Measurements from ENCODE around the genes IL15RA and IL2RA.

- PRO-cap, 2 experiments = no peak in any of the 2 experiments
Measured at GRCh38 chr10:5942457-5943138, 34.7 kb downstream of the IL15RA start.

- PRO-cap, 2 experiments = peak in 2 of 2 experiments; most common plus-strand start chr10:5977403 (in 1); most common minus-strand start chr10:5977611 (in 2)
Measured at GRCh38 chr10:5977160-5978101, at the start of gene IL15RA. Gene IL15RA, minus strand, starts transcription at chr10:5977543.

DNA sequence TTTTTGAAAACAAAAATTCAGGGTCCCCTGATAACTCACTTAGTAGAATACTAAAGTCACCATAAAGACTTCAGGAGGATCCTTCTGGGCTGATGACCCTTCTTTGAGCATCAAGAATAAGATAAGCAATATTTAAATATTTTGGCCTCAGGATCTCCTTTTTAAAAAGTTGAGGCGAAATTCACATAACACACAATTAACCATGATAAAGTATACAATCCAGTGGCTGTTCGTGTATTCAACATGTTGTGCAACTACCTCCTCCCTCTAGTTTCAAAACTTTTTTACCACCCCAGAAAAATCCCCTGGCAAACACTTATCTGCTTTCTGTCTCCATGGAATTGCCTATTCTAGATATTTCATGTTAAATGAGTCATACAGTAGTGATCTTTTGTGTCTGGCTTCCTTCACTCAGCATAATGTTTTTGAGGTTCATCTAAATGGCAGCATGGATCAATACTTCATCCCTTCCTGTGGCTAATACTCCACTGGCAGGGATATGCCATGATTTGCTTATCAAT, 31.8 kb upstream of the IL15RA start:
- PRO-cap, 2 experiments = no peak in any of the 2 experiments

- PRO-cap, 2 experiments = no peak in any of the 2 experiments
Measured at GRCh38 chr10:6062151-6062775, at the start of gene IL2RA. Gene IL2RA, minus strand, starts transcription at chr10:6062367.

GRCh38 chr10:6065883-6066377, 3.8 kb upstream of the IL2RA start:
- PRO-cap, 2 experiments = no peak in any of the 2 experiments

- PRO-cap, 2 experiments = no peak in any of the 2 experiments
Measured at GRCh38 chr10:6113712-6114271, 25.0 kb downstream of the RBM17 start.

GRCh38 chr10:6114612-6115267, 25.9 kb downstream of the RBM17 start:
- PRO-cap, 2 experiments = no peak in any of the 2 experiments

DNA sequence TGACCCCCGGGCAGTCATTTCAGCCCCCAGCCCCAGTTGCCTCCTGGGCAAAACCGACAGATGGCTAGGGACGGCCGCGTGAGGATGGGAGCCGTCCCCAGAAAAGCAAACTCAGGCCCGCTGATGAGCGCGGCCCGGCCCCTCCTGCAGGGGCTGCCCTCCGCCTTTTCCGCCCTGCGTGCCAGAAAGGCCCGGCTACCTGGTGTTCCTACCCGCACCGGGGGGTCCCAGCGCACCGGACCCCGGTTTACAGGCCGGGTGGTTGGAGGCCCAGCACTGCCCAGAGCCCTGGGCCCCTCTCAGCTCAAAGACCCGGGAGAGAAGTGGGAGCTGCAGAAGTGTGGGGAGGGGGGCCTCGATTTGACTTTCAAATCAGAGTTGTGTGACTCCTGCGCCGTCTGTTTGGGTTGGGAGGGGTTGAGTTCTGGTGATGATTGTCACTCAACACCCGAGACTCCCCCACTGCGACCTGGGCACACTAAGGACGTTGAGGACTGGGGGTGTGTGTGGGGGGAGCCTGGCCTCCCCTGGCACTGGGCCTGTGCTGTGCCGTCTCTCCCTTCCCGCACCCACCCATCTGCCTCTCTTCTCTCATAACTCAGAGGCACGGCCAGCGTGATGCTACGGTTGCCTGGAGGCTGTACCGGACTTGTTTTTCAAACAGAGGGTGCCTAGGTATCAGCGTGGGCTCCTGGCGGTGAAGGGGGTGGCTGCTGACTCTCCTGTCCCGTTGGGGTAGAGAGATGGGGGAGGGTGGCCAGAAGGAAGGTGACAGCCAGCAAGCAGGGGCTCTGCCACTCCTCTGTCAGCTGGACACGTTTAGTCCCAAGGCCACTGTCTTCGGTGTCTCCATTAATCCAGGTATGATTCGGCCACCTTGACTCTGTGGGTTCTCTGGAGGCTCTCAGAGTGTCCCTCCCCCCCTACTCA, 56.8 kb upstream of the PFKFB3 start:
- PRO-cap, 2 experiments = no peak in any of the 2 experiments

DNA sequence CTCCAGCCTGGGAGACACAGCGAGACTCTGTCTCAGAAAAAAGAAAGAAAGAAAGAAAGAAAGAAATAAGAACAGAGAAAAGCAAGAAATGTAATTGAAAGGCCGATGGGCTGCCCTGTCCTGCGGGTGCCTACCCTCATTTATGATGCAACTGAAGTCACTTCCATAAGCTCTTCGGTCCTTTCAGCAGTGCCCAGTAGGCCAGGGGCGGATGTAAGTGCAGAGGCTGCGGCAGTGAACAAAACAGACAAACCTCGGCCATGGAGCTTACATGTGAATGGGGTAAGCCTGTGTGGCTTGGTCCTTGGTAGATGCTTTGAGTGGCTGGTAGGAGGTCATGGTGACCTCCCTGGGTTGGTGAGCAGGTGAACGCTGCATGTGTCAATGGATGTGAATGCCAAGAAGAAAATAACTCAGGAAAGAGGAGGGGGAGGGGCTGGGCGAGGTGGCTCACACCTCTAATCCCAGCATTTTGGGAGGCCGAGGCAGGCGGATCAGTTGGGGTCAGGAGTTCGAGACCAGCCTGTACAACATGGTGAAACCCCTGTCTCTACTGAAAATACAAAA, 49.5 kb upstream of the PFKFB3 start:
- PRO-cap, 2 experiments = no peak in any of the 2 experiments

DNA sequence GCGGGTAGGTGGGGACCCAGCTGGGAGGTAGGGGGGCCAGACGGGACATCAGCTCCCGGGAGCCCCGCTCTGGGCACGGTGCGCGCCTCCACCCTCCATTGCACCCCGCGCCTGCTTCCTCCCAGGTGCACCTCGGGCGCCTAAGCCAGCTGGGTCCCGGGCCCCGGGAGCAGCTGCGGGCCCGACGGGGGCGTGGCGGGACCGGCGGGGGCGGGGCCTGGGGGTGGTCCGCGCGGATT, 39.3 kb upstream of the PFKFB3 start:
- PRO-cap, 2 experiments = peak in 2 of 2 experiments; most common minus-strand start position 142 of the sequence (in 2)

GRCh38 chr10:6167707-6168909, 34.6 kb upstream of the PFKFB3 start:
- PRO-cap, 2 experiments = no peak in any of the 2 experiments

DNA sequence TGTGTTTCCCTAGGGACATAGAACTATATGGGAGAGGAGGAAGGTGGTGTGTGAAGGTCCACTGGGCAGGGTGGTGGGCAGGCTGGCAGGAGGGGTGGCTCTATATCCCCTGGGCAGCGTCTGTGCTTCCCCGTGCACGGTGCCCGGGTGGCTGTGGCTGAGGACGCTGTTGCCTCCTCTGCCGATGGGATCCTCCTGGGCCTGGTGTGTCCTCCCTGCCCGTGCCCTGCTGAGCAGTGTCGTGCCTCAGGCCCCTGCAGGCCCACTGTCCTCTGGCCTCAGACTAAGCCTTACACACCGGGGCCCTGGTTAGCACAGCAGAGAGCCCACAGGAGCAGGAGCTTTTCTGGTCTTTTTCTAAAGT, 19.2 kb downstream of the PFKFB3 start:
- PRO-cap, 2 experiments = no peak in any of the 2 experiments

DNA sequence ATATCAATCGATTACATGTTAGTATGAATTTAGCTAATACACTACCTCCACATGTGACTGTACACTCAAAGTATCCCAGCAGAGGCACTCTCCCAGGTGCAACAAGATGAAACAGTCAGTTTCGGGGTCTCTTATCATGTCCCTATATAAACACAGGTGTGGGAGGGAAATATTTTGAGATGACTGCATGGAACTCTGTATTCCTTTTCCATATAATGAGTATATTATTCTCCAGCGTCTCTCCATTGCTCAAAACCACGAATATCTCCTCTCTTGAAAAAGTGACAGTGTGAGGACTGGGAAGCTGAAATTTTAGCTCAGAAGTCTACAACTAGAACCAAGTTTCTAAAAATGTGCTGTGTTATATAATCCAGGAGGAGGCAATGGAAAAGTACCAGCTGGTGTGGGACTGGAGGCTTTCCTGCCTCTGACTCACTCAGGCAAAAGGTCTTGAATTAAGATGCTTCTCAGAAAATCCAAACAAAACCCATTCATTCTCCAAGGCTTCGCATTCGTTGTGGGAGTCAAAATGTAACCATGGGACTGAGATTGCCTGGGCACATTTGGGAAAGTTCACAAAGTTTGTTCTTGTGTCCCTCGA, 180.2 kb downstream of the PFKFB3 start:
- PRO-cap, 2 experiments = no peak in any of the 2 experiments

DNA sequence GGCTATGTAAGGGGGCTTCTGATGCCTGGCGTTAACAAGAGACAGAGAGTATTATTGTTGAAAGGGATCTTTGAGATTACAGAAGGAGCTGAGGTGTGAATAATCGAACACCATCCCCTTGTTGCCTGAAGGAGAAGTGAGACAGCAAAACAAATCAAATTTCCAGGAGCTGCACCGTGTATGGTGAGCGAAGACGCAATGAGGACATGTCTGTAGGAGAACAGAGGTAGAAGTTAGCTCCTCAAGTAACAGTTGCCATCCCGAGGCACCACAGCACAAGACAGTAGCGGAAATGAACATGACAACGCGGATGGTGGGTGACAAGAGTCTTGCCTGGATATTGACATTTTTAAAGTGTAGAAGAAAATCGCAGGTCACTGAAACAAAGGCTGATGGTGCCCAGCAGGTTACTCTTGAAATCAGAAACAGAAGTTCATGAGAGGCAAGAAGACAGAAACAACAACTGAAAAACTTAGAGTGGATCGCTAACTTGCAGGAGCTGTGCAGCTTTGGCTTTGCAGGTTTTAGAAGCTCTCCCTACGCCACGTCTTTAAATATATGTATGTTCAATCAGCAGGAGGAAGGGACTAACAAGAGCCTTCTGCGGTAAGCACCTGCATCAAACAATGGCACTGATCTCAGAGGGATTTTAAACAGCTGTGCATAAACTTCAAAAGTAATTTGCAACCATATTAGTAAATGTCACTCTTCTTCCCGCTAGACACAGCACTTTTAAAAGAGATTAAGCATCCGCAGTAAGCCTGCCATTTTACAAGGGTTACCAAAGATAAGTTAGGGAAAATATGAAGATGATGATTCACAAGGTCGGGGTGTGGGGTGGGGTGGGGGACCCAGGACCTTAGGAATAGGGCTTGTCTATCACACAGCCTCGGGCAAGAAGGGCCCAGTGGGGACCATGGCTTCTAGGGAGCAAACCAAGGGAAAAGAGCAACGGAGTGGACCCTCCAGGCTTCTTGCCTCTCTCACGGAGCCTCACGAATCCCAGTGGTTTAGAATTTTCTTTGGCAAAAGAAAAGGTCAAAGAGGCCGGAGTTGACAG, 1.7 kb downstream of the PRKCQ start:
- PRO-cap, 2 experiments = no peak in any of the 2 experiments

DNA sequence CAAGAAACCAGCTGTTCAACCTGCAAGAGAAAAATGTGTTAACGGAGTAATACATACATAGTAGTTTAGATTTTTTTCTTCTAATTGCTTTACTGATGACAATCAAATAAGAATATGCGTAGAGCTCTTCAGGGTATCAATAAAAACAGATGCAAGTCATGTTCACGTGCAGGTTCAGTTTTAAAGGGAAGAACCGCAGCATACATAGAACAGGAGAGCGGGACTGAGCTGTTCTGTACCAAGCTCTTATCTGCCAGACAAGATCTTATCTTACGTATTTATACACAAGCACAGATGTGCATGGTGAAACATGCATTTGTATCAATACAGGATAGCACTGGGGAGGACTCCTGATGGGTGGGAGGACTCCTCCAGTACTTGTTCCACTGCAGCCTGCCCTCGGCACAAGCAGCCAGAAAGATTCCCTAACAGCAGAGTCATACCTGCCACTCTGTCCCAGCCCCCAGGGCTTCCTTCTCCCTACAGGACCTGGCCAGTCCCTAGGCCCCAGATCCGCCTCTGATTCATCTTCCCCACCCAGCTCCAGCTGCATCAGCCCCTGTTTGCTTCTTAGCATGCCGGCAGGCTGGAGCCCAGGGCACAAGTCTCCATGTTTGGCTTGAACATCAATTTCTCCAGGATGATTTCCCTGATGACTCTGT, 13.1 kb upstream of the PRKCQ start:
- PRO-cap, 2 experiments = no peak in any of the 2 experiments

DNA sequence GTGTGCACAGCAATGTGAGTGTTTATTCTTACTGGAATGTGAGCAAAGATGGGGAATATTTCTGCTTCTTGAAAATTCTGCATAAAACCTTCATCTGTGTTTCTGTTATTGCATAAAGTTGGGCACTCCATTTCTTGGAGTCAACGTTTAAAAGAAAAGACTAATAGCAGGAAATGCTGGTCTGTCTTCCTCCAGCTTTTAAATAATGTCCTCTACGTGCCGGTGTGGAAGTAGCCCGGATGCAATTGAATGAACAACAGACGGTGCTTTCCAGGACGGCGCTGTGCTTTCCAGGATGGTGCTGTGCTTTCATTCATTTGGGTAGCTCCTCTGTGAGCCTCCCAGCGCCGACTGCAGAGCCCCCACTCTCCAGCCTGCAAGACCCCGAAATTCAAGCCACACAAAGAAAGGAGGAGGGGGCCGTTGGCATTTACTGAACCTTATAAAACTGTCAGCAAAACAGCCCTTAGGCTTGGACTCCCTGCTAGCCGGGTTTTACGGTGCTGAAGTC, 158.1 kb upstream of the PRKCQ start:
- PRO-cap, 2 experiments = no peak in any of the 2 experiments

DNA sequence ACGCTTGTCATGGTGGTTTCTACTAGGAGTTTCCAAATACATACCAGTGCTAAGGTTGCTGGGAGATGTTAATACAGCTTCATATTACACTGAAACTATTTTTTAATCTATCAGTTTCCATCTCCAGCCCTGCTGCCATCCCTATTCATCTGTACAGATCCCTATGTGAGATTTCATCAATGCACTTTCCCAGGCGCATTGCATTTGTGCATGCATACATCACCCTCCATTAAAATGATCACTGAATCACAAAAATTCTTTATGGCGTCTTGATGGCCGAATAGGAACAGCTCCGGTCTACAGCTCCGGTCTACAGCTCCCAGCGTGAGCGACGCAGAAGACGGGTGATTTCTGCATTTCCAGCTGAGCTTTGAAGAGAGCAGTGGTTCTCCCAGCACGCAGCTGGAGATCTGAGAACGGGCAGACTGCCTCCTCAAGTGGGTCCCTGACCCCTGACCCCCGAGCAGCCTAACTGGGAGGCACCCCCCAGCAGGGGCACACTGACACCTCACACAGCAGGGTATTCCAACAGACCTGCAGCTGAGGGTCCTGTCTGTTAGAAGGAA, 273.6 kb downstream of the SFMBT2 start:
- PRO-cap, 2 experiments = no peak in any of the 2 experiments

DNA sequence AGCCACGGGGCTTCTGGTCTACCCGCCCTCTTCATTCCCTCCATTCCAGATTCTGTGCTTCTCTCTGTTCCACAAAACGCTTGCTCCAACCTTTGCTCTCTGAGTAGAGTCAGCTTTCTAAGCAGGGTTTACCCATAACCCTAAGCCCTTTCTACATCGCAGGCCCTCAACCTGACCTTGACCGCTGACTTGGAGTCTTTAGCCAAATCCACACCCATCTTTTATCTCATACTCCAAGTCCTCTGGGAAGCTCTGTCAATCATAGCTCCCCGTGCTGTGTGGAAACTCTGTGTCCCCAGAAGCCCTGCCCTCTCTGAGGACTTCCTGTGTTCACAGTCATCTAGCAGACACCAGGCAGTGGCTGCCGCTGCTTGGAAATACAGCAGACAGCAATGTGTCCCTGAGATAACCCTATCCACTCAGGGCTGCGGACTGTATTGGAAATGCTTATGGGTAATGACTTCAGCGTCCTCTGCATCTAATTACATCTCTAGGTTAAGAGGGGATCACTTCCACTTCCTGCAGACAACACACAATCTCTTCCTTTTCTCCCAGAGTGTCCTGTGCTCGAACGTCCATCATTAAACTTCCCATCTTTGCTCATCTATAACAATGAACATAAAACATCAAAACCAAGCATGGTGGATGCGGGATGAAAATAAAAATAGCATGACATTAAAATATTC, 158.7 kb downstream of the SFMBT2 start:
- PRO-cap, 2 experiments = no peak in any of the 2 experiments

DNA sequence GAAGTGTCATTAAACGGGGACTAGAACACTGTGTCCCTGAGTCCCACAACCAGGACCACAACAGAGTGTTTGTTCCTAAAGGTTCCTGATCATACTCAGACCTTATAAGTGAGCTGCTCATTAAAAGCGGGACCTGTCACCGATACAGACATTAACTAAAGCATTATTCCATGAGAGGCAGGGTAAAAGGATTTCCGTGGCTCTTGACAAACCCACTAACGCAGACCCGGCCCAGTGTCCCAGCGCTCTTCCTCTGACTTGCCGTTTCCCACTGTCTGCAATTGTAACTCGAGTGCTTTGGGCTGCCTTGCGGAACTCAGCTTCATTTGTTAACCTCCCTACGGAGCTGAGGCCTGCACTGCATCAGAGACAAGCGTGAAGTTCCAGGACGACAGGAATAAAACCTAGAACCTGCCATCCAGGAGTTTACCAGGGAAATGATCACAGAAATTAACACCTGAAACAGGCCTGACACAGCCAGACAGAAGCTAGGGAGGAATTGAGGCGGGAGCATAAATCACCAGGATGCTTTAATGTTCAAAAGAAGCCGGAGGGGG, 76.3 kb downstream of the SFMBT2 start:
- PRO-cap, 2 experiments = no peak in any of the 2 experiments

GRCh38 chr10:7407802-7408367, 2.9 kb downstream of the SFMBT2 start:
- PRO-cap, 2 experiments = peak in 1 of 2 experiments; most common minus-strand start chr10:7407982 (in 1)

All from psoas muscle (tissue), 2 donors.